Metastatic Liver Carcinoma in the Adrenal Gland (tissue), 2 donors: ENCODE measurements around the genes TSHZ3 and CEBPA.

DNA sequence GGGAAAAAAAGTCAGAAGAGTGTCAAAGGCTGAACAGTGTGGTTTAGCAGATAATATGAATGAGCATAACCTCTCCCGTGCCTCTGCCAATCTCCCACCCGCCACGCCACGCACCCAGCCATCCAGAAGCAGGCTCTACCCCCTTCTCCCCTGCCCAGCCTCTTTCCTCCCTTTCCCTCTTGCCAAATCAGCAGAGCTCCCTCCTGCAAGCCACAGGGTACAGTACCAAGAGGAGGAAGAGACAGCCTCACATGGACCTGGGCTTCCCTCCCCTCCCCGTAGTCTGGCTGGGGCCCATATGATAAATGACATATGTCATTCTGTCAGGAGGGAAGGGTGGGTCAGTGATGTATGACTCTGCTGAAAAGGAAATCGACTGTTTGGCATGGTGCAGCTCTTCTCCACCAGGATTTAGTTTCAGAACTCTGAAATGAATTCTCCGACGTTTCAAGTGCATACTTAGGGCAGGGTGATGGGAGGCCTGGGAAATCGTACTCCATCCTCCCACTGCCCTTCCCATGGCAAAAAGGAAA lies 9.9 kb downstream of the TSHZ3 start:
- PRO-cap, 2 experiments, result no peak in any of the 2 experiments

GRCh38 chr19:31344386-31344866 lies 4.8 kb downstream of the TSHZ3 start:
- PRO-cap, 2 experiments, result no peak in any of the 2 experiments

GRCh38 chr19:31349093-31349921 lies at the start of gene TSHZ3:
TSHZ3 (minus strand) TSS chr19:31349436.
- PRO-cap, 2 experiments, result peak in 2 of 2 experiments; most common plus-strand start chr19:31349736 (in 2); most common minus-strand start chr19:31349422 (in 2)

GRCh38 chr19:31349922-31350558 lies 804 bp upstream of the TSHZ3 start:
- PRO-cap, 2 experiments, result no peak in any of the 2 experiments

- PRO-cap, 2 experiments, result no peak in any of the 2 experiments
Measured at GRCh38 chr19:31351231-31351572, 2.0 kb upstream of the TSHZ3 start.

- PRO-cap, 2 experiments, result no peak in any of the 2 experiments
Measured at GRCh38 chr19:31392317-31392868, 43.2 kb upstream of the TSHZ3 start.

- PRO-cap, 2 experiments, result no peak in any of the 2 experiments
Measured at GRCh38 chr19:31717237-31717725, 368.0 kb upstream of the TSHZ3 start.

GRCh38 chr19:32309932-32310301 lies 35.5 kb upstream of the ZNF507 start:
- PRO-cap, 2 experiments, result no peak in any of the 2 experiments

- PRO-cap, 2 experiments, result no peak in any of the 2 experiments
Measured at GRCh38 chr19:32318800-32319383, 26.5 kb upstream of the ZNF507 start.

DNA sequence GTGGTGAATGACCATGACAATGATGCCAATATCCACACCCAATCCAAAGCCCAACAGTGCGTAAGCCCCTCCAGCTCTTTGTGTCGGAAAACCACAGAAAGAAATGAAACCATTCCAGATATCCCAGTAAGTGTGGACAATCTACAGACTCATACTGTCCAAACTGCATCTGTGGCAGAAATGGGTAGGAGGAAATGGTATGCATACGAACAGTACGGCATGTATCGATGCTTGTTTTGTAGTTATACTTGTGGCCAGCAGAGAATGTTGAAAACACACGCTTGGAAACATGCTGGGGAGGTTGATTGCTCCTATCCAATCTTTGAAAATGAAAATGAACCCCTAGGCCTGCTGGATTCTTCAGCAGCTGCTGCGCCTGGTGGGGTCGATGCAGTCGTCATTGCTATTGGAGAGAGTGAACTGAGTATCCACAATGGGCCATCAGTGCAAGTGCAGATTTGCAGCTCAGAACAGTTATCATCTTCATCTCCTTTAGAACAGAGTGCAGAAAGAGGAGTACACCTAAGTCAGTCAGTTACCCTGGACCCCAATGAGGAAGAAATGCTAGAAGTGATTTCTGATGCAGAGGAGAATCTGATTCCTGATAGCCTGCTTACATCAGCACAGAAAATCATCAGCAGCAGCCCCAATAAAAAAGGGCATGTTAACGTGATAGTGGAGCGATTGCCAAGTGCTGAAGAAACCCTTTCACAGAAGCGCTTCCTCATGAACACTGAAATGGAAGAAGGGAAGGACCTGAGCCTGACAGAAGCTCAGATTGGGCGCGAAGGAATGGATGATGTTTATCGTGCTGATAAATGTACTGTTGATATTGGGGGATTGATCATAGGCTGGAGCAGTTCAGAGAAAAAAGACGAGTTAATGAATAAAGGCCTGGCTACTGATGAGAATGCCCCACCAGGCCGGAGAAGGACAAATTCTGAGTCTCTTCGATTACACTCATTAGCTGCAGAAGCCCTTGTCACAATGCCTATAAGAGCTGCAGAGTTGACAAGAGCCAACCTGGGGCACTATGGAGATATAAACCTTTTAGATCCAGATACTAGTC lies 8.3 kb downstream of the ZNF507 start:
- PRO-cap, 2 experiments, result no peak in any of the 2 experiments

DNA sequence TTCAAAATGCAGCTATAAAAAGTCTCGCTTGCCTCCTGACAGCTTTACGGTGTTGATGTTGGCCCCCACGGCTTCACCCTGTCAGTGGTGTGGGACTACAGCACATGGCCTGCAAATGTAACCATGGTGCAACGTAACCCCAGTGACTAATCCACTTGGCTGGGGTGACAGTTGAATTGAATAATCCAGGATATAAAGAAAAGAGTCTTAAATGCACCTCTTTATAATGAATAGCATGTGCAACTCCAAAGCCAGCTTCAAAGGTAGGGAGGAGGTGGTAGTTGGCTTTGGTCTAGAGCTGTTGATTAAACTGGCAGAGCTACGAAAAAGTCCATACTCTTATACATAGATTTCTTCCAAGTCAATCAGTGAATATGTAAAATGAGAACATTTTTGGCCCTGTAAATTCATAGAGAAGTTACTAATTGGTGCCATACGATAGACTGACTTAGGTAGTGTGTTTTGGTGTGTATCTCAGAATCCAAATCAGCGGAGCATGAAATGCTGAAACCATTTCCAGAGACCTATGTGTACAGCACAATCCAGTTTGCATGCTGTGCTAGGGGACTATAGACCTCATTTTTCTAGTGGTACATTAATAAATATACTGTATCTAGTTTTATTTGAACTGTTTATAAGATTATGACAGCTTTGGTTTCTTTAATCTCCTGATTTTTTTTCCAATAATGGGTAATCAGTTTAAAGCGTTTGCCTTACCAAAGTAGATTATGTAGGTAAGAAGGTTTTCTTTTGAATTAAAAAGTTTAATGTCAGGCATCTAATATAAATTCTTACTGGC lies 17.2 kb upstream of the DPY19L3 start:
- PRO-cap, 2 experiments, result no peak in any of the 2 experiments

GRCh38 chr19:32572533-32572962 lies 8.4 kb upstream of the PDCD5 start:
- PRO-cap, 2 experiments, result no peak in any of the 2 experiments

DNA sequence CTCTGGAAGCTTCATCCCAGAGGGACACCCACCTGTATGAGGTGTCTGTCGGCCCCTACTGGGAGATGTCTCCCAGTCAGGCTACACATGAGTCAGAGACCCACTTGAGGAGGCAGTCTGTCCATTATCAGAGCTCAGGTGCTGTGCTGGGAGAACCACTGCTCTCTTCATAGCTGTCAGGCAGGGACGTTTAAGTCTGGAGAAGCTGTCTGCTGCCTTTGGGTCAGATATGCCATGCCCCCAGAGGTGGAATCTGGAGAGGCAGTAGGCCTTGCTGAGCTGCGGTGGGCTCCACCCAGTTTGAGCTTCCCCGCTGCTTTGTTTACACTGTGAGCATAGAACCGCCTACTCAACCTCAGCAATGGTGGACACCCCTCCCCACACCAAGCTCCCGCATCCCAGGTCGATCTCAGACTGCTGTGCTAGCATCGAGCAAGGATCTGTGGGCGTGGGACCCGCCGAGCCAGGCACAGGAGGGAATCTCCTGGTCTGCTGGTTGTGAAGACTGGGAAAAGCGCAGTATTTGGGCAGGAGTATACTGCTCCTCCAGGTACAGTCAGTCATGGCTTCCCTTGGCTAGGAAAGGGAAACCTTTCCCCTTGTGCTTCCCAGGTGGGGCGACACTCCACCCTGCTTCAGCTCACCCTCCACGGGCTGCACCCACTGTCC lies 67.9 kb downstream of the TDRD12 start:
- PRO-cap, 2 experiments, result no peak in any of the 2 experiments

GRCh38 chr19:33008990-33009348 lies 36.9 kb downstream of the FAAP24 start:
- PRO-cap, 2 experiments, result no peak in any of the 2 experiments

DNA sequence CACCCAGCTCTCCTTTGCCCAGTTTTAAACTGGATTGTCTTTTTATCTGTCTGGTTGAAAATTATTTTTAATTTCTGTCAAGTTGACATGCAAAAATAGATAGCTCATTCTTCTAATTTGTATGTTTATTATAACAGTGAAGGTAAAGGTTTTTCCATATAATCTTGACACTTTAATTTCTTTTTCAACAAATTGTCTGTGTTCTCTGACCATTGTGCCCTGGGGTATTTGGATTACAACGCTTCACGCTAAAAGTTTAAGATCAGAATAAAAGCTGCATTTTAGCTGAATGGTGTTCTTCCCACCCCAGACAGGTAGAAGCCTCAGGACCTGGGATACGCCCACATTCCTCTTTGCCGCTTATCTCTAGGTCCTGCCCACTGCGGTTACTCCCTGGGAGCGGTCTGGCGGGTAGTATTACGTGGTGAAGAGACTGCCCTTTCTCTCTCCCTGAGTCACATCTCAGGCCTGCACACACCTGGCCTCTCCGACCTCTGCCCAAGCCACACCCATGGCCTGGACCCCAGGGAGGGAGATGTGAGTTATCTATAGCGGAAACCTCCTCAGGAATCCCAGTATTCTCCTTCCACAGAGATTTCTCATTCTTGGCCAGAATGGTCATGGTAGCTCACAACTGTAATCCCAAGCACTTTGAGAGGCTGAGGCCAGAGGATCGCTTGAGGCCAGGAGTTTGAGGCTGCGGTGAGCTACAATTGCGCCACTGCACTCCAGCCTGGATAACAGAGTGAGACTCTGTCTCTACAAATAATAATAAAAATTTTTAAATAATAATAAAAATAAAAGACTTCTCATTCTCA lies 17.3 kb downstream of the RHPN2 start:
- PRO-cap, 2 experiments, result no peak in any of the 2 experiments

GRCh38 chr19:33055576-33055893 lies 9.2 kb downstream of the RHPN2 start:
- PRO-cap, 2 experiments, result no peak in any of the 2 experiments

GRCh38 chr19:33248092-33248544 lies 22.5 kb upstream of the SLC7A10 start:
- PRO-cap, 2 experiments, result no peak in any of the 2 experiments

GRCh38 chr19:33302366-33303023 lies at the start of gene CEBPA:
CEBPA (minus strand) TSS chr19:33302534.
- PRO-cap, 2 experiments, result peak in 2 of 2 experiments; most common plus-strand start chr19:33302669 (in 2); most common minus-strand start chr19:33302534 (in 2)

GRCh38 chr19:33303822-33304336 lies 1.5 kb upstream of the CEBPA start:
- PRO-cap, 2 experiments, result peak in 2 of 2 experiments; most common plus-strand start chr19:33304212 (in 1); most common minus-strand start chr19:33304039 (in 2)

DNA sequence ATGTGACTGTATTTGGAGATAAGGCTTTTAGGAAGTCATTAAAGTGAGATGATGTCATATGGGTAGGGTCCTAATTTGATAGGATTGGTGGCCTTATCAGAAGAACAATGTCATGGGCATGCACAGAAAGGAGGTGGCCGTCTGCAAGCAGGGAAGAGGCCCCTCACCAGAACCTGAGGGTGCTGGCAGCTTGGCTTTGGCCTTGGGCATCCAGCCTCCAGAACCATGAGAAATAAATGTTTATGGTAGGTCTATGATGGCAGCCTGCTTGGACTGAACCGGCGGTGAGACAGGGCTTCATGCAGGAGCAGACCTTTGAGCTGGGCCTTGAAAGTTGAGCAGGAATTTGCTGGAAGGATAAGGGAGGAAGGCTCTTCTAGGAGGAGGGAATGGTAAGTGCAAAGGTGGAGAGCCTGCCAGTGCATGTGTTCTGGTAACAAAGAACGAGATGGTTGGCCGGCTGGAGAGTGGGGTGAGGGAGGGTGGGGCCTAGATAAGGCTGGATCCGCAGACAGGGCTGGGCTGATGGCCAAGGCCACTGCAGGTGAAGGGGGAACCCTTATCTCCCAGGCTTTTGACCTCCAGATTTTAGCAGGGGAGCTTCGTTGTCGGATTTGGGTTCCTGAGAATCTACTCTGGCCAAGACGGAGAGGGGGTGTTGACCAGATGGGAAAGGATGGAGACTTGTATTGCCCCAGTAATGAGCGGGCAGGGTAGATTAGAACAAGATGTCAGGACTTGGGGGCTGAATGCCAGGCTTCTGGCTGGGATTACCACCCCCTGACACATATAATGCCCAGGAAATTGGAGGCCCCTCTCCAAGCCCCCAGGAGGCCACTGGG lies 2.9 kb upstream of the CEBPA start:
- PRO-cap, 2 experiments, result peak in 2 of 2 experiments; most common plus-strand start position 532 of the sequence (in 2); most common minus-strand start position 291 of the sequence (in 1)